Umbilical cord (tissue), 2 donors: ENCODE measurements around the genes EYS and FAM135A.

- RAMPAGE, long total RNA: no peak
Observed at GRCh38 chr6:54072887-54073458, 38.3 kb upstream of the MLIP start.

DNA sequence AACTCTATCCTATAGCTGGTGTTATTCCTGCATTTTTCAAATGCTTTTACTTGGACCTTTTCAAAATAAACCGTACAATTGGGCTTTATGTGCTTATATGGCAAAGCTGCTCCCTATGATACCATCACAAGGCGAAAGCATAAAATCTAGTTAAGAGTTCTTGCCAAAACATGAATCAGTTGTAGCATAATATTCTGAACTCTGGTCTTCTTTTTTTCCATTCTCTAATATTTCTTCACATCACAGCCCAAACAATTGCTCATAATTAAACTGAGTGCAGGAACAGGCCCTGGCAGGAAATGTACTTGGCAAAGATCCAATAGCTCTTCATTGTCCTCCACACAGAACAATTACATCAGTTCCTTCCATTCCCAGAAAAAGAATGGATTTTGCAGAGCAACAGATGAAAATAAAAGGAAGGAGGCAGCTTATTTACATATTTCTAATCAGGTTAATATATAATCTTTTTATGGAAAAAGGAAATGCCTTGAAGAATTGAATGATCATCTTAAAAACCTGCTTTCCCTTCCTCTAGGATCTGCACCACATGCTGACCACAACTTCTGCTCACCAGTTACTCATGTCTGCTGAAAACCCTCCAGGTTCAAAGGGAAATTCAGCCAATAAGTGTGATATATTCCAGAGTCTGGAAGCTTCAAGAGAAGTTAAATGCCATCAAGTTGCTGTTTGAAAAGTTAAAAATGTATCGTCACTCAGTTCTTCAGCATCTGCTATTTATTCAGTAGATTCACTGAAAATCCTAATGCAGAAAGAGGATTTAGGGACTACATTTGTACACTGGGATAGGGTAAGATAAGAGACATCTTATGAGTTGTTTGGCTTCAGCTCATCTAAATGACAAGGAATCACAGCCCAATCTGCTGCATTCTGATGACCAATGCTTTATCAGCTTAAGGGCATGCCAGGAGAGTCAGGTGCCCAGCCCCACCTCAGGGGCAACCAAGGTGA is 123.4 kb upstream of the COL21A1 start:
- RAMPAGE, long total RNA: no peak

GRCh38 chr6:56482293-56483045 is 235.1 kb upstream of the COL21A1 start:
- RAMPAGE, long total RNA: no peak

- RAMPAGE, long total RNA: no peak
Observed at GRCh38 chr6:56506307-56506815, 259.0 kb upstream of the COL21A1 start.

DNA sequence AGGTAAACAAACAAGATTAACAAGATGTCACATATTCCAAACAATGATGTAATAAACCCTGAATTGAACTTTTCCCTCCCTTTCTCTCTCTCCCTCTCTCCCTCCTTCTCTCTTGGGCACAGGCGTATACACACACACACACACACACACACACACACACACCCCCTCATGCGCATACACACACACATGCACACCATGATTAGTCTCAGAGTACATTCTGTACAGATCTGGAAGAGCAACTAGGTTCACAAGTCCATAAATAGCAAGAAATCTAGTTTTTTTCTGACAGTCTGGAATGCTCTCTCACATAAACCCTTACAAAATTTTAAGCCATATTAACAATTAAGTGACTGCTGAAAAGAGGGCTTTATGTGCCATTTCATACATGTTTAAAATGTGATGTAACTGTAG is 267.1 kb upstream of the COL21A1 start:
- RAMPAGE, long total RNA: no peak

DNA sequence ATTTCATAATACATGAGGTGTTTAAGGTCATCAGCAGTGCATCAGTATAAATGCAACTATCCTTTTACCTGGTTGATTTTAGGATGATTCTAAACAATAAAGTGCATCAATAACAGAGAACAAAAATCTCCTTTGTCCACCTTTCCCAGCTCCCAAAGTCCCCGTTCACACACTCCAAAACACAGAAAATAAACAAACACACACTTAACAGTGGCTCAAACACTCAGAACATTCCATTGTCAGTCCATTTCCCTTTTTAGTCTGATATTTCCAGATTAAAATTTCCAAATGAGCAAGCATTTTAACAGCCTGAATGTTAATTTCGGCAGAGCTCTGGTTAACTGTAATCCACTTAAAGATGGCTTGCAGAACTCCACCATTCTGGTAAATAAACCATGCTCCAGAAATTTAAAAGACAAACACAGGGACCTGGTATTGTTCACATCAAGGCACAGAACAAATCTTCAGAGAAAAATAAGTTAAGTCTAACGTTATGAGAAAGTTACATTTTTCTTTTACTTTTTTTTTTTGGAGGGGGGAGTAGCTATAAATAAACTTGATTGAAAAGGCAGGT is 294.4 kb upstream of the COL21A1 start:
- RAMPAGE, long total RNA: no peak

- RAMPAGE, long total RNA: no peak
Observed at GRCh38 chr6:57216390-57217023, 5.6 kb downstream of the RAB23 start.

DNA sequence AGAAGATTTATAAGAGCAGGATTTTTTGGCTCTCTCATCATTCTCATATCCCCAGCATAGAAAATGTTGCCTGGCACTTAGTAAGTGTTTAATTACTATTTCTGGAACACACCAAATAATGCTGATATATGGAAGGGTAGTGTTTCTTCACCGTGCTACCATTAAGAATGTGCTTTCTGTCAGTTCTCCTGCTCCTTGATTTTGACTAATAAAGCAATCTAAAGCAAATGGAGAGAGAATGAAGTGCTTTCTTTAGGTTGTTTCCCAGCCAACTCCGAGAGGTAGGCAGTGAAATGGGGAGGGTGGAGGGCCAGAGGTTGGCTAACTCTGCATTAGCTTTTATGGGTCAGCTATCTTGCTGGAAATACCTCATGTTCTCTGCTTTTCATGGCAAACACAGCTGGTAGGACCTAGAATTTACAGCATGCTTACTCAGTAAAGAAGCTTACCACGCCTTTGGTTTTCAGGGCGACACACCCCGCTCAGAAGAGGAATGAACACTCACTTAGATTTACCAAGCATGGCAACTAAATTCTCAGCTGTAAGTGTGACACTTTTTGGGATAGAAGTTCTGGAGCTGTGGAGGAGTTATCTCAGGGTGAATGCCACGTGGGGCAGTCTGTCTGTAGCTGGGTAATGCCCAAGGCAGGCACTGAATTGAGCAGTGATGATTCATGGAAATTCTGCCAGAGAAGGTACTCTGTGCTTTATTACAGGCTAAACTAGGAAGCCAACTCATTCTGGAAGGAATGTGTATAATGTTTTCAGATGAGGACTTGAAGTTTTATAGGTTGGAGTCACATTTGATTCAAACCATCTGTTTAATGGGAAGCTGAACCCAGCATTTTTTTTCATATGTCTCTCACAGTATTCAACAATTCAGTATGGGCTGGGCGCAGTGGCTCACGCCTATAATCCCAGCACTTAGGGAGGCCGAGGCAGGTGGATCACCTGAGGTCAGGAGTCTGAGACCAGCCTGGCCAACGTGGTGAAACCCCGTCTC is 3.8 kb upstream of the PRIM2 start:
- RAMPAGE, long total RNA: no peak

DNA sequence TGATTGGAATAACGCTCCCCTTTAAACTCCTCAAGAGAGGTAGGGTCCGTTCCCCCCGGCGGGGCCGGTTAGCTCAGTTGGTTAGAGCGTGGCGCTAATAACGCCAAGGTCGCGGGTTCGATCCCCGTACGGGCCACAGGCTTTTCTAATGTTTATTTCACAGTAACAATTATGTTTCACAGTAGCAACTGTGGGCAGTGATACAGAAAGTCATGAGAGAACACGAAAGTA is 505.4 kb downstream of the PRIM2 start:
- RAMPAGE, long total RNA: no peak

DNA sequence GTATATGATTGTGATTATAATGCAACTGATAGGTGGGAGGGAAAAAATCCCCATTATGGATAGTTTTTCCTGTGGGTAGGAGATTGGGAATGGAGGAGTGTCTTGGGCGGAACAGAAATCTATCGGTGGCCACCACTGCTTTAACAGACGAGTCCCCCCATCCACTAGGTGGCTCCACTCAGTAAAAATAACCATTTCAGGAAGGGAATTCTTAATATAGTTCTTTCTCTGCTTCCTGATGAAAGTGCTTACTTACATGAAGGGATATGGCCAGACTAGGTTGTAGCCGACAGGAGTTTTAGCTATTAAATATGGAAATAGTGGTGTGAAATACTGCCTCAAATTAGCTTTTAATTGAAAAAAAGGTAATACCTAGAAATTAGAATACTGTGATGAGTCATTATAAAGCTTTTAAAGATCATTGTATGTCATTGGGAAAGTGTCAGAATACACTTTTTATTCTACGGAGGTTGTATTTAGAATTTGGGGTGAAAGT is 2.1 kb downstream of the PTP4A1 start:
- RAMPAGE, long total RNA: no peak

DNA sequence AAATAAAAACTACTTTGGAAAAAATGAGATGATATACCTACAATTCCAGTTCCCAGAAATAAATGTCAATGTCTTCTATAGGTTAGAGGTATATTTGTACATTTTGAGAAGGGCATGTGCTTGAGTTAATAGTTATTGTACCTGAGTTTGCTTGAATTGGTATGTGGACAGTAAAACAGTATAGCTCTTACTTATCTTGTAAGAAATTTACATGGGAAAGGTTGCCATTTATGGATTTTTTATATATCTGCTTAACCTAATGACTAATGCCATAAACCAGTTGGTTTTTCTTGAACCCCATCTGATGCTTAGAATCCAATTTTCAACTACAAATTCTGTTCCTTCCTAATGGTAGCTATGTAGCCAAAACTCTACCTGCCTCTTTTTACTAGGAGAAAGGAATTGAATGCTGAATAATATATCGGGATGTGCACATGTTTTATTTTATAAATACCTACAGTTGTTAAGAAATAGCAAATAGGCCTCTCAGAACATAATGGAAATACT is 4.8 kb downstream of the PTP4A1 start:
- RAMPAGE, long total RNA: no peak

GRCh38 chr6:63698030-63698658 is 62.5 kb downstream of the PHF3 start:
- RAMPAGE, long total RNA: no peak

- RAMPAGE, long total RNA: no peak
Observed at GRCh38 chr6:63711429-63711886, 75.9 kb downstream of the PHF3 start.

GRCh38 chr6:65707061-65707460 is at the start of gene EYS:
Gene EYS (minus strand): TSS chr6:65707226.
- RAMPAGE, long total RNA: no peak

- RAMPAGE, long total RNA: no peak
Observed at GRCh38 chr6:65771018-65771217, 63.9 kb upstream of the EYS start.

DNA sequence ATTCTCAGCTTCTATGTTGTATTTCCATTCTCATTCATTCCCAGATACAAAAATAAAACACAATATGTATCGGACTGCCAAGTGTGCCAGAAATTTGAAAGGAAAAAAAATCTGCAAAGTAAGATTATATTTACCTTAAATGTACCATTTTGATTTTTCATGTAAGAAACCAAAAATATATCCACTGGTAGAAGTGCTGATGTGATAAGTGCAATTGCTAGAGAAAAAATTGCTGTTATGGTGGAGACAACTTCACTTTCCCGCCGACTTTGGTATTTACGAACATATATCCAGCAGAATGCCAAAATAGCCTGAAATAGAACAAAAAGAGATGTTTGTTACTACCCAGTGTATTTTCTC is 6.7 kb downstream of the LMBRD1 start:
- RAMPAGE, long total RNA: no peak

- RAMPAGE, long total RNA: no peak
Observed at GRCh38 chr6:70394422-70395348, 18.6 kb upstream of the FAM135A start.

GRCh38 chr6:70413014-70413368 is 317 bp upstream of the FAM135A start:
- RAMPAGE, long total RNA: no peak

DNA sequence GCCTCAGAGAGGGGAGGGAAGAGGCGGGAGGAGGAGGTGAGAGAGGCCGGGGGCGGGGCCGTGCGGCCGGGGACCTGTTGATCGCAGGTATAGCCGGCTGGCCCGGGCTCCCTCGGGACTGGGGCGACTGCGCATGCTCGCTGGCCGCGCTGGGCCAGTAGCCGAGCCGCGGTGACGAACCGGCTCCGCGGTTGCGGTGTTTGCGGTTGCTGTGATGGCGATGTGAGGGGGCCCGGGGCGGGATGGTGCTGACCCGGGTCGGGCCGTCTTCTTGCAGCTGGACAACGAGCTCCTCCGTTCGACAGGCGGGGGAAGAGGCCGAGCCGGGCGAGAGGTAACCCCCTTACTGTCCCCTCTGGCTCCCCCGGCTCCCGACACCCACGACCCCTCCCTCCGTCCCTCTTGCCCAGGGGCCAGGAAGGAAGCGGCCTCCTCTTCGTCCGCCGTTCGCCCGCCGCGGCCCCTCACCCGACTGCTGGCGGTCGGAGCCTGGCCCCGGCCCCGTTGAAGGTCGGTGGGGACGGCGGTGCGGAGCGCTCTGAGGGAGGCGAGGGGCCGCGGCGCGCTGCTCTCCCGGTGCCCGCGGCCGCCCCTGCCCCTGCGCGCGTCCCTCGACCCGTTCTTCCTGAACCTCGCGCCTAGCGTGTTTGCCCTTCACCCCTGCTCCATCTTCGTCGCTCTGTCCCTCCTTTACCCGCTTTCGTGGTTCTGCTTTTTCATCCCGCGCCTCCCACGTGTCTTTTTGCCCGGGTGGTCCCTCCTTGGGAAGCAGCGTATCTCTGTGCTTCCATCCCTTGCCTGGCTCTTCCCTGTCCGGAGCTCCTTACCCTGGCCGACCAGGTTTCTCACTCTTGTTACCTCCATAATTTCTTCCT is at the start of gene FAM135A:
Gene FAM135A (plus strand): TSS at position 140 of the 875 bp plus-strand sequence.
- RAMPAGE, long total RNA: start-site peak on the plus strand centred at position 120 of the sequence, 138 bp wide, 114 and 18 reads in 2 replicates

DNA sequence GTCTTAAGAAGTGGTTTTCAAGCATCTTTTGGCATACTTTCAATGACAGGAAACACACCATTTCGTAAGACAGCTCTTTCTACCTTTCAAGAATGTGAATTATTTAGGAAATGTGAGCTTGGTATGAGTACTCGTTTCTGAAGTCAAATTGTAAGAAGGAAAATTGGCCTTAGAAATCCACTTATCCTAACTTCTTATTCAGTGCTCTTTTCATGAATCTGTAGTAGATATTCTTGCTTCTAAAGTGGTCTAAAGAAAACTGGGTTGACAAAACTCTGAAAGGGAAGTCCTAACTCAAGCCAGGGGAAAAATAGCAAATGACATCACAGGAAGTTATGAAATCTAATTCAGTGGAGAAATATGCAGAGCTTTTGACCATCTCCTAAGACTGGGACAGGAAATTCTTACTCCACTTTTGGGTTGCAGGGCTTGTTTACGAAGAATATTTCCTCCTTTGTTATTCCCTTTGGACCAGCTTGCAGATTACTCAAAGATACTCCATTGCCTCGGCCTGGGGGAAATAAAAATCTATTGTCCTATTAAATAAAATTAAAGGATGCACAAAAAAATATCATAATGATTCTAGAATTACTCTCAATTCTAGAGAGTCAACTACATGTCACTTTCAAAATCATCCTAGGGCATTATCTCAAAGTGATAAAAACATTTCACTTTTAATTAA is 38.3 kb upstream of the OGFRL1 start:
- RAMPAGE, long total RNA: no peak